Peyer's patch (tissue), 4 donors: ENCODE results near the gene NT5C2.

DNA sequence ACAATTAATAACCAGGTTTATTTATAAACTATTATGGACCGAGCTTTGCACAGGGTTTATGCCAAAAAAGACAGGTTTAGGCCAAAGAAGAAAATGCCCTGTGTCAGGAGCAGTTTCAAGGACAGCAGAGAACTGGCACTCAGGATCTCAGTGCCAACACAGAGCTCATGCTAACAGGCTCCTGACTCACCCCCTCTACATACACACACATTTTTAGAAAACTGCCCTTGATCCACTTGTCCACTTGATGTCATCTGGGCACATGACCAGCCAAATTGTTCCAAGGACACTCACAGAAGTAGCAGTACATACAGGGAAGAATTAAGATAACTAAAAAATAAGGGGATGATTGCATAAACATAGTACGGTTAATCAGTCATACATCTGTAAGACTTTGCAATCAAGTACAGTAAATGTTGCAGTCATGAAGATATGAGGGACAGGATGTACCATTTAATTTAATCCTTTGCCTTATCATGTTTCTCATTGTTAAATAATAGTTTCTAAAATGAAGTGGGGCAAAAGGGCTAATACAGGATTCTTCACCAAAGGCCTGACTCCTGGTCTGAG is 94.4 kb downstream of the ARMH3 start:
- PRO-cap = no peak
- RAMPAGE, long total RNA, 4 experiments = no peak in any of the 4 experiments

DNA sequence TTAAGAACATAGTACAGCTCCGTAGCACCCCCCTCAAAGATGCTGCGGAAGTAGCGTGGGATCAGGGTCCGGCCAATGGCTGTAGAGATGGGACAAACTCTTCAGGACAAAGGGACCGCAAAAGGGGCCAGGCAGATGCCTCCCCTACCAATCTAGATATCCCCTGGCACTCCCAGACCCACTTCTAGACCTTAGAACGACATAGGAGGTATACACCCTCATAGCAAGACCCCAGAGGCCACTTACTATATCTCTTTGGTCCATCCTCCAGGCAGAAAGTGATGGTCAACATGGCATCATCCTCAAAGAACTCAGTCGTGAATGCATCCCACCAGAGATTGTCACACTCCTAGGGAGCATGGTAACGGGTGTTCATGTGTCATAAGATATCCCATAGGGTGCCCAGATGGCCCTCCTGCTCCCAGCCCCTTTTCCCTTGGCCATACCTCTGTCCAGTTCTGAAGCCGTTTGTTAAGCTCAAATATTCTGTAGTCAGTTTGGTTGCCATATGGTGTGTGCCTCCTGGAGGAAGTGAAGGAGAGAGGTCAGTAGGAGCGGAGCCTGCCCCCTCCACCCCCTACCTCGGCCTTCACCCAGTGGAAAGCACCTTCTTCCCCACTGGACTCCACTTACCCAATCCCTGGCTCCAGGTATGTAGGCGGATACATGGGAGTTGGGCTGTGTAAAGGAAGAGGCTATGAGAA is 9.4 kb downstream of the LDB1 start:
- PRO-cap = no peak
- RAMPAGE, long total RNA, 4 experiments = no peak in any of the 4 experiments

DNA sequence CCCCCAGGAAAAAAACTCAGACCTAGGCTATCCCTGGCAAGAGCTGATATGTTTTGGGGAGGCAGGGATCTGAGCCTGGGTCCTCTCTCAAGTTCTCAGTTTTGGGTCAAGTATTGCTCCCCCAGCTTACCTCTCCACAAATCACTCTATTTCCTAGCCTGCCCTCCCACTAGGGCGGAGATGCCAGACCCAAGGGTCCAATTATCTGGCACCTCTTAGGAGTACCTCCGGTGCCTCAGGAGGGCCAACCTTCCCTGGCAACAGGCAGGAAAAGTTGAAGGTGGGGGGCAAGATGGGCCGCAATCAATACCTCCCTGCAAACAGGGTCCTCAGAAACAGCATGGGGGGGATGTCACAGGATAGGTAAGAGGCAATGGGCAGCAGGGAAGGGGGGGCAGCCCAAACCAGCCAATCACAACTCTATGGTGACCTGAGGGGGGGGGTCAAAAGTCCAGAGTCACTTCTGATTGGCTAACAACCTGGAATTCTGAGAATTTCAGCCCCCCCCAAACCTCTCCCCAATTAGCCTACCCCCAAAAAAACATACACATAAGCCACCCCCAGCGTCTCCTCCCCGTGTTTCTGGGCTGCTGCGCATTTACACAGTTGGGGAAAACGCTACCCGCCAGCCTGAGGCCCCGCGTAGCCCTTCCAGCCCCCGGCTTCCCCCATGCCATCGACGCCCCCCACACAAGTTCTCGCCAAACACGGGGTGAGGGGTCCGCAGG is 691 bp downstream of the LDB1 start:
- PRO-cap = bidirectional peak, plus-strand start at position 577 of the sequence, minus-strand start at position 337 of the sequence
- RAMPAGE, long total RNA, 4 experiments = no peak in any of the 4 experiments

- PRO-cap = bidirectional peak, plus-strand start at chr10:102121702, minus-strand start at chr10:102121430
- RAMPAGE, long total RNA, 4 experiments = no peak in any of the 4 experiments
Observed at GRCh38 chr10:102121549-102121804, 1.3 kb upstream of the LDB1 start.

GRCh38 chr10:102185913-102186671 is 33.9 kb downstream of the NOLC1 start:
- PRO-cap = no peak
- RAMPAGE, long total RNA, 4 experiments = no peak in any of the 4 experiments

- PRO-cap = no peak
- RAMPAGE, long total RNA, 4 experiments = no peak in any of the 4 experiments
Observed at GRCh38 chr10:102419940-102420486, 623 bp upstream of the FBXL15 start.

DNA sequence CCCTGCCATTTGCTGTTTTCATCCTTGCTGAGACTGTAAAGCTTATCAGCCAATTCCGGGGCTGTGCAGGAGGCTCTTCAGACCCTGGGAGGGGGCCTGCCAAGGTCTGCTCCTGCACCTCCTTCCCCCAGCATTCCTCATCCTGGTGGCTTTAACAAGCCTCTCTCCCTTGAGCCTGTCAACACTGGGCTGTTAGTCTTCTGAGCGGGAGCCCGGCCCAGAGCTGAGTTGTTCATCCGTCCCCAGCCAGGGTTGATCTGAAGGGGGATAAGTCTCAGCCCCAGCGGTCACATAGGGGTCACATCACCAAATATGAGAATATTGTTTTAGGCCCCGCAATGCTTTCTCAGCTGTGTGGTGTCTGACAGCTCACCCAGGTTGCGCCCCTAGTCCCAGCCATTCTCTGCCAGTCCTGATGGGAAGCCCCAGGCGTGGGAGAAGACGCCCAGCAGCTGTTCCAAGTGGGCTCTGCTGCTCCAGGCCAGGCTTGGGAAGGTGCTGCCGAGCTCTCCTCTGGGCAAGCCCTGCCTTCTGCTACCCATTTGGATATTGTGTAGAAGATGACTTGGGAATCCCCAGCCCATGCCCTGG is 23.6 kb upstream of the TRIM8 start:
- PRO-cap = no peak
- RAMPAGE, long total RNA, 4 experiments = no peak in any of the 4 experiments

GRCh38 chr10:102648825-102649319 is 4.6 kb downstream of the TRIM8 start:
- PRO-cap = no peak
- RAMPAGE, long total RNA, 4 experiments = no peak in any of the 4 experiments

- PRO-cap = no peak
- RAMPAGE, long total RNA, 4 experiments = no peak in any of the 4 experiments
Observed at GRCh38 chr10:102657657-102657868, 13.3 kb downstream of the TRIM8 start.

DNA sequence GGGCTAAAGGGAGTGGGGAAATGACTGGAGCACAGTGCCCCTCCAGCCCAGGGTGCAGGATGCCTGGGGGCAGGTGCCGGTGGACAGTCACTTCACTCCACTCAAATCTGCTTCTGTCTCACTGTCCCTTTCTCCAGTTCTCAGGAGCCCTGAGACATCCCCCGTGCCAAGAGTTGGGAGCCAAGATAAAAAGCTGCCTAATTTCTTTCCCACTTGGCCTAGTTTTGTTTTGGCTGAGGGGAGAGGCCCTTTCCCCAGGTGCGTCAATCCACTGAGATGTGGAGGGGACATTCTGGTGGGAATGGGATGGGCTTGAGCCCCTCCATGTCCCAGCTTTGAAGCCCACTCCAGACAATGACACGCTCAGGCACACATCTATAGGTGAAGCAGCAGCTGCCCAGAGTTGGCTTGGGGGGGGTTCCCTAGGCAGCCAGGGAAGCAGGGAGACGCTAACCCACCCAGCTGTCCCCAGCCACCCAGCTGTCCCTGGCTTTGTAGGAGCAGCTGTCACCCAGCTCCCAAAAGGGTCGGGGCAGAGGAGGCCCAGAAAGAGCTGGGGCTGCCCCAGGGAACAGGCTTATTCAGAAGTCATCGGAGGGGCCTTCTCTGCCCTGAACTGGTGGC is 16.3 kb downstream of the TRIM8 start:
- PRO-cap = no peak
- RAMPAGE, long total RNA, 4 experiments = no peak in any of the 4 experiments

DNA sequence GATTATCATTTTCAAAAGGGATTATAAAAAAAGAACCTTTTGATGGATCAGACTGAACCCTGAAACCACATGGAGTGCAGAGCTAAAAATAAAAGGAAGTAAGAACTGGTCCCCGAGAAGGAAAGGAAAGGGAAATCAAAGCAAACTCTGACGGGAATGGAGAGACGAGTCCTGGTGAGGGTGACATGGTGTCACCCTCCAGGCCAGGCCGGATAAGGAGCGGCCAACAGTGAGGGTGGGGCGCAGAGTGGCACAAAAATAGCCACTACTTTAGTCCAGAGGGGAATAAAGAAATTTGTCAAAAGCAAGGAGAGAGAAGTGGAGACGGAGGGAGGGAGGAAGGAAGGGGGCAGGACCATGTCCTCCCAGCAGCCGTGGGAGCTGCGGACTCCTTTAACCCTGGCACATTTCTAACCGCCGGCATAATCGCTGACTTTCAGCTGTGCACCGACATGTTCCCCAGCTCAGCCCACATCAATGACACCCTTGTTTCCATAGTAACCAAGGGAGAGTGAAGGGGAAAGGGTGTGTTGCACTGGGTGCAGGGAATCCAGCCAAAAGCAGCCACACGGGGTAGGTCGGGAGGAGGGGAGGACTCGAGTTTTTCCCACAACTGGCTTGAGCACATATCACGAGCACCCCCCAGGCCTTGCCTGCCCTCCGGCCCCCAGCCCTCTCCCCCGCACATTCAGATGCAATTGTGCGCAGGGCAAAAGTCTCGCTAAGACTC is 29.7 kb downstream of the TRIM8 start:
- PRO-cap = bidirectional peak, plus-strand start at position 576 of the sequence, minus-strand start at position 412 of the sequence
- RAMPAGE, long total RNA, 4 experiments = no peak in any of the 4 experiments

GRCh38 chr10:102773898-102774875 is 30.4 kb downstream of the WBP1L start:
- PRO-cap = no peak
- RAMPAGE, long total RNA, 4 experiments = no peak in any of the 4 experiments

DNA sequence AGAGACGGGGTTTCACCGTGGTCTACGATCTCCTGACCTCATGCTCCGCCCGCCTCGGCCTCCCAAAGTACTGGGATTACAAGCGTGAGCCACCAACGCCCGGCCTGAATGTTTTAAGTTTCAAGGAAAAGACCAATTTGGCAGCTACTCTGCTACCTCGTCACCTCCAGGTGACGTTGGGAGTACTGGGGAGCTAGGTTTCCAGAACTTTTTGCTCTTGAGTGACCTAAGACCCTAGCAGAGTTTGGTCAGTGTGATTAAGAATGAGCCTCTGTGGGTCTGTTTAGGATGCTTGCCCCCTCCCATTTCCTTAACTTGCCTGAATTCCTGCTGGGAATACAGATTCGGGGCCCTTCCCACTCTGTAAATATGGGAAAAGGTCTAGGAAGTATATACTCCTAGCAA is 1.0 kb upstream of the CNNM2 start:
- PRO-cap = no peak
- RAMPAGE, long total RNA, 4 experiments = no peak in any of the 4 experiments

- PRO-cap = no peak
- RAMPAGE, long total RNA, 4 experiments = no peak in any of the 4 experiments
Observed at GRCh38 chr10:102917472-102917850, 633 bp upstream of the CNNM2 start.

DNA sequence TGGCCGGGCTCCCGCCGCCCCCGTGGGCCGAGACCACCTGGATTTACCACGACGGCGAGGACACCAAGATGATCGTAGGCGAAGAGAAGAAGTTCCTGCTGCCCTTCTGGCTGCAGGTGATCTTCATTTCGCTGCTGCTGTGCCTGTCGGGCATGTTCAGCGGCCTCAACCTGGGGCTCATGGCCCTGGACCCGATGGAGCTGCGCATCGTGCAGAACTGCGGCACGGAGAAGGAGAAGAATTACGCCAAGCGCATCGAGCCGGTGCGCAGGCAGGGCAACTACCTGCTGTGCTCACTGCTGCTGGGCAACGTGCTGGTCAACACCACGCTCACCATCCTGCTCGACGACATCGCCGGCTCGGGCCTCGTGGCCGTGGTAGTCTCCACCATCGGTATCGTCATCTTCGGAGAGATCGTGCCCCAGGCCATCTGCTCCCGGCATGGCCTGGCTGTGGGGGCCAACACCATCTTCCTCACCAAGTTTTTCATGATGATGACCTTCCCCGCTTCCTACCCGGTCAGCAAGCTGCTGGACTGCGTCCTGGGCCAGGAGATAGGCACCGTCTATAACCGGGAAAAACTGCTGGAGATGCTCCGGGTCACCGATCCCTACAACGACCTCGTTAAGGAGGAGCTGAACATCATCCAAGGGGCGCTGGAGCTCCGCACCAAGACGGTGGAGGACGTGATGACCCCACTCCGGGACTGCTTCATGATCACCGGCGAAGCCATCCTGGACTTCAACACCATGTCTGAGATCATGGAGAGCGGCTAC is 1.2 kb downstream of the CNNM2 start:
- PRO-cap = no peak
- RAMPAGE, long total RNA, 4 experiments = no peak in any of the 4 experiments

DNA sequence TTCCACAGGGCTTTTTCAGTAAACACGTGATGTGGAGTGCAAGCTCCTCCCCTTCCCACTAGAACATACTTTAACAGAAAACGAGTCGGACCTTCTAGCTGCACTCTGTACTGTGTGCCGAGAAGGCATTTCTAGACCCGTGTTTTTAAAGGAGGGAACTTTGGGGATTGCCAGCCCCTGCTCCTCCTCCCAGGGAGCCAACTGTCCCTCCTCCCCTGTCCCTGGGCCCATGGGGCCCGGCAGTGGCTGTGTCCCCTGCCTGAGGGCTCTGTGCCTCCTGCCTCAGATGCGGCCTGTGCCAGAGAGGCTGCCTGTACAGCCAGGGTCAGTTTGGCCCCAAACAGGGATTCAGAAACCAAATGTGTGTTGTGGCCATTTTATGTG is 115.0 kb downstream of the NT5C2 start:
- PRO-cap = no peak
- RAMPAGE, long total RNA, 4 experiments = no peak in any of the 4 experiments

GRCh38 chr10:103111006-103111690 is 81.9 kb downstream of the NT5C2 start:
- PRO-cap = unidirectional peak, minus-strand start at chr10:103111164
- RAMPAGE, long total RNA, 4 experiments = no peak in any of the 4 experiments

GRCh38 chr10:103152976-103153841 is 39.9 kb downstream of the NT5C2 start:
- PRO-cap = no peak
- RAMPAGE, long total RNA, 4 experiments = start-site peak on the minus strand in 1 of 4 experiments, at chr10:103153275-103153525 at its widest, 13 reads per replicate

- PRO-cap = no peak
- RAMPAGE, long total RNA, 4 experiments = no peak in any of the 4 experiments
Observed at GRCh38 chr10:103191894-103192398, 1.1 kb downstream of the NT5C2 start.

- PRO-cap = bidirectional peak, plus-strand start at chr10:103192881, minus-strand start at chr10:103192836; unidirectional peak, minus-strand start at chr10:103193272
- RAMPAGE, long total RNA, 4 experiments = start-site peak on the minus strand in 1 of 4 experiments, at chr10:103193261-103193286 at its widest, 60 reads per replicate
Observed at GRCh38 chr10:103192777-103193527, at the start of gene NT5C2. TSS of gene NT5C2 (minus strand) at chr10:103193272.